ENCODE results near the genes ESX1 and PWWP3B.

DNA sequence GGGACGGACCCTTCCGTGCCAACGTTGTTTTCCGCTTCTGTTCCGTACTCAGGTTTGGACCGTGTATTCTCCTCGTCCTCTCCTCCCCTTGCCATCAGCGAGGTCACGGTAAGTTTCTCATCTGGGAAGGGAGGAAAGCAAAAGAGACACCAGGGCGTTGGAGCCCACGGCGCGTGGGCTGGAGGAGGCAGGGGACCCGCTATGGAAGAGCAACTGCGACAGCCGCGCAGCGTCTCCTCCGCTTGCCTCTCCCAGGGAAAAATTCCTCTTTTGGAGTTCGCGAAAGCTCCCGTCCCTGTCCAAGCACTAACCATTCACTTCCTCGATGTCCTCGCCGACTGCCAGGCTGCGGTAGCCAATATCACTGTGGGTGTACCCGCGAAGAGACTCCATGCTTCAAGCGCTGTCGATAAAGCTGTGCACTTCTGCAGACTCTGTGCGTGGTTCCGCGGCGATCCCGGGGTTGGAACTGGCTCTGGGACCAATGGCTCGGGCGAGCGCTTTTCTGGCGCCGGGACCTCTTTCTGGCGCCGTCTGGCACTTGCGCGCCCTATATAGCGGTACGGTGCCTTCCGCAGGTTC is at the start of gene ESX1:
ESX1 (minus strand) TSS at position 477 of the 582 bp plus-strand sequence.
- PRO-cap, result no peak

GRCh38 chrX:104662509-104663044 is 96.6 kb downstream of the IL1RAPL2 start:
- PRO-cap, result no peak

DNA sequence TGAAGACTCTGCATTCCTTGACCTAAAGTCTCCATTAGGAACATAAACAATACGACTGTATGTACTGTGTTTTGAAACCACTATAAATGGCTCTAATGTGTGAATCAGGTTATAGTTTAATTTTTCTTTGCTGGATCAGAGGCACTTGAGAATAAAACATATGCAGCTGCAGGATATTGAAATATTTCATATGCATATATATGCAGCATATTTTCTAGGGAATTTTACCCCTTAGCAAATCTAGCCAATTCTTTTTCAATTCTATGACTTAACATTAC is 187.6 kb downstream of the IL1RAPL2 start:
- PRO-cap, result no peak

GRCh38 chrX:106168014-106168576 is at the start of gene PWWP3B:
PWWP3B (plus strand) TSS chrX:106168305.
- PRO-cap, result unidirectional peak, plus-strand start at chrX:106168305

GRCh38 chrX:106901305-106902339 is 1.5 kb downstream of the RIPPLY1 start:
- PRO-cap, result no peak

- PRO-cap, result no peak
Measured at GRCh38 chrX:106966346-106967037, 33.5 kb downstream of the MORC4 start.

DNA sequence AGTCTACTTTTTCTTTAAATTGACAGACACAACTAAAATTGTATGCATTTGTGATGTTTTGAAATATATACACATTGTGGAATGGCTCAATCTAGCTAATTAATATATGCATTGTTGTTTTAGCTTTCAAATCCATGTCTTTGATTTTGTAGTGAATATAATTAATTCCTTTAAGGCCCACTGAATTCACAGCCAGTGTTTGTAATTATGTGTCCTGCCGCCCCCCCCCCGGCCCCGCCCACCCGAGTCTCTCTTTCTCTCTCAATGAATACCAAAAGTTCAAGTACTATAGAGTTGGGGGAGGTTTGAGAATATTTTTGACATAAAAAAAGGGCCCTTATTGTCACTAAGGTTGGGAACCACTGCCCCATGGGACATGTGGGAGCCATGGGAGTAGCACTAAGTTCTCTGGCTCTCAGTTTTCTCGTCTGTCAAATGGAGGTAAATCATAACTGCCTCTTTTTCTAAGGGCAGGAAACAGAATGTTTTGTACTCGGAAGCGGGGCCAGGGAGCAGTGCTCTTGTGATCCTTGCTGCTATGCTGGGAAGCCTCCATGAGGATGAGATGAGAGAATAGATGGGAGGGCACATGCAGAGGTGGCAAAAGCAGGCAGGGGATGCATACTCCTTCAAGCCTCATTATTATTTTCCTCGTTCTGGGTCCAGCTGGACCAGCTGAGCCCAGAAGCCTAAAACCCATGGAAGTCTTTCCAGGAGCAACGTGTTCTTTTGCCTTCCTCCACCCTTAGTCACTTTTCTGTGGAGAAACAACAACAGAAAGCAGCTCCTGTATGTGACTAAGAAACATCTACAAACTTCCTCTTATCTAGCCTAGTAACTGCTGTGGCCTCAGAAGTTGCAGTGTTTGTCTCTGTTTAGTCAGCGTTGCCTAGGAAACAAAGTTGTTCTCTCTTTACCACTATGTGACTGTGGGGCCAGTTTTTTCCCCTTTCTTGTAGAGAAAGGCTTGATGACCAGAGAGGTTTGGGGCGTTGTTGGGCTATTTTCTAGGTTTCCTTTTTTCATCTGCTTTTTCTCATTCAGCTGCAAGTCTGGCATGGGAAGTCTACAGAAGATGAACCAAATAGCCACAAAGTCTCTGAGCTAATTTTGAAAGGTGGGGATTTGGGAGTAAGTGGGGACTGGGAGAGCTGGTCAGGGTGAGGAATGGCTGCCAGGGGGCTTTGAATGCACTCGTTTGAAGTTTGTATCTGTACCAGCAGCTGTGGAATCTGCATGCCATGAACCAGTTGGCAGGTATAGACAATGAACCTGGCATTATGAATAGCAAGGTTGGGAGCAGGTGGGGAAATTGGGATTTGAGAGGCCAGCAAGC is 64.8 kb downstream of the TSC22D3 start:
- PRO-cap, result unidirectional peak, minus-strand start at position 751 of the sequence

- PRO-cap, result no peak
Measured at GRCh38 chrX:107927359-107928084, 54.6 kb downstream of the TEX13B start.

DNA sequence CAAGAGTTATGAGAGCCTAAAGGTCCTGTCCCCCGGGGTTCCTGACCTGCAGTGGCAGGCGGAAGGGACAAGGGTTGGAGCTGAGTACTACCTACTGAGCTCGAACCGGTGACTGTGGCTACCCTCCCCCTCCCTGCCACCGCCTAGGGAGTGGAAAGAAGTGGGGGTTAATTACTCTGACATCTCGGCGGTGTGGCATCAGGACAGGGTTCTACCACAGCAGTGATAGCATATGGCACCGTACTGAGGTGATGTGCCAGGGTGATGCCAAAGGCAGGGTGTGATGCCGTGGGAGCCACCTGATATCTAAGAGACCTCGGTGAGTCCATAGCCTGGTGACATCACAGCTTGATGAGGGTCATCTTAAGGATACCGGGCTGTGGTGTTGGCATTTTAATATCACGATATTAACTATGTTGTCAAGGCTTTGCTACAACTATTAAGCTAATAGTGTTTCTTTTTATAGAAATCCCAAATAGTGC is 401 bp downstream of the ATG4A start:
- PRO-cap, result no peak

GRCh38 chrX:109839866-109840456 is 106.9 kb upstream of the ACSL4 start:
- PRO-cap, result no peak

GRCh38 chrX:109840499-109841046 is 107.5 kb upstream of the ACSL4 start:
- PRO-cap, result no peak

DNA sequence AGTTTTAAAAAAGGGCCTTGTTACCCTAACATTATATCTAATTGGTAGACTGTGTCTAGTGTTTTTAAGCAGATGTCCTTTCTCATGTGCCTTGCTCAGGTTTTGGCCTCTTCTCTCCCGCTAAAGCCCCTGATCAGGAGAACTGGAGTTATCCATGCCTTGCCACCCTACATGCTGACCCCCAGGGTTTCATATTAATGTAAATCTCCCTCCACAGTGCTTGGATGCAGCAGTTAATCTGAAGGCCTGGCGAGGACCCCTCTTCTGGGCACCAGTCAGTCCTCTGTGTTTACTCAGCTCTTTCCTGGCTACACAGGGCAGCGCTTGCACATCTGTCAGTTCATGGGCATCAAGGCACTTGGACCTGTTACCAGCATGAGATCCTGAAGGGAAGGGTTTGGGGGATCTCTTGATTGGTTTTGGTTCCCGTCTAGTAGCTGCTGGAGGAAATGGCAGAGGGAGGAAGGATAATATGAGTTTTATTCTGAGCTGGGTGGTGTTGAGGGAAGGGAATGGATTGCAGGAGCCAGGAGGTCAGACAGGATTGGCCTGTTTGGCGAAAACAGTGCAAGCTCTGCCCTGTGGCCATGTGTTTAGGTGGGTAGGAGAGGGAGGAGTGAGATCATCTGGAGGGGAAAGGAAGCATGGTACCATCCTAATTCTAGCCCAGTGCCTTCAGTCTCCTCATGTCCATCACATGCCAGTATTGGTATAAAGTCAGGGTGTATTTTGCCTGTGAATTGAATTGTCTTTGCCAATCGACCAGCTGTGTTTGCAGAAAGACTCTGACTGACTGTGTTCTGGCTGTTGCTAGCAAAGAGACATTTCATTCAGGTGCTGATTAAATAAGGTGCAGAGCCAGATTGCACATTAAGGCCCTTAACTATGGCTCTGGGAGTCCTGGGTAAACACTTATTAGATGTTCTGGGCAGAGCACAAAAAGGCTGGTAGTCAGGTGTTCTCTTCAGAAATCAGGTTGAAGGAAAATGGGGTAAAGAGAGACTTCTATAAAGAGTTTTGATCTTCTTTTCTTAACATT is 9.9 kb downstream of the TMEM164 start:
- PRO-cap, result no peak

- PRO-cap, result no peak
Measured at GRCh38 chrX:110032402-110032906, 29.5 kb downstream of the TMEM164 start.

DNA sequence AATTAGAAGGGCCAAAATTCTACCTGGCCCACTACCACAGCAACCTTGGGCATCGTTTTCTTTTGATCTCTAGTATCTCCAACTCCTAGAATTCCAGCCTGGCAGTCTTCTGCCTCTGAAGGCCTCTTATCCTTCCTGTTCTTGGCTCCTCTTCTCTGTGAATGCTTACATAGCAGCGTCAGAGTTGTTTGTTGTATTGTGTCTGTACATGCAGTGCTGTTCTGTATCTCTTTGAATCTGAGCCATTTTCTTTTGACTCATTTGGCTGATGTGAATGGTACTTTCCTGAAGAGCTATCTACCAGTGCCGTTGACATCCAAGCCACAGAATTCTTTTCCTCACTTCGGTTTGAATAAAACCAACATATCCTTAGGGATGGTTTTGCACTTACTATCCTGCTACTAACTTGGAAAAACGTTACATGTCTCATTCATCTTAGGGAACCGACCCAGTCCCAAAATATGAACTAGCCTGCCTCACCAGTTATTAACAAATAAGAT is 79.3 kb downstream of the TMEM164 start:
- PRO-cap, result no peak

GRCh38 chrX:110156623-110157431 is 153.9 kb downstream of the TMEM164 start:
- PRO-cap, result no peak

GRCh38 chrX:110964788-110965245 is 131.2 kb upstream of the PAK3 start:
- PRO-cap, result no peak

- PRO-cap, result no peak
Measured at GRCh38 chrX:111685456-111686129, 4.6 kb downstream of the ALG13 start.

GRCh38 chrX:111809451-111809788 is 66.6 kb upstream of the TRPC5OS start:
- PRO-cap, result no peak

DNA sequence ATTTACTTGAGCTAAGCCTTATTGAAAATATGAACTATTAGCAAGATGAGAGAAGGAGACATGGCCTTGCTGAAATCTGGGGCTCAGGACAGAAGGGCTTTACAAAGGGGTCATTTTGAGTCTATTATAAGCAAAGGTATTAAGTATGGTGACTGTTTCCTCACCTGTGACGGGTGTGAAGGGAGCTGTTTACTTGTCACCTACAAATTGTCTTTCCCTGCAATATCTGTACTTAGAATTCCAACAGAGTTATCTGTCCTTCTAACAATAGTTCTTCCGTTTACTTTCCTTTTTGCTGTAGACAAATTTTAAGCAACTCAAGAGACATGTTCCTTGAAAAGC is 234.8 kb downstream of the LHFPL1 start:
- PRO-cap, result no peak

DNA sequence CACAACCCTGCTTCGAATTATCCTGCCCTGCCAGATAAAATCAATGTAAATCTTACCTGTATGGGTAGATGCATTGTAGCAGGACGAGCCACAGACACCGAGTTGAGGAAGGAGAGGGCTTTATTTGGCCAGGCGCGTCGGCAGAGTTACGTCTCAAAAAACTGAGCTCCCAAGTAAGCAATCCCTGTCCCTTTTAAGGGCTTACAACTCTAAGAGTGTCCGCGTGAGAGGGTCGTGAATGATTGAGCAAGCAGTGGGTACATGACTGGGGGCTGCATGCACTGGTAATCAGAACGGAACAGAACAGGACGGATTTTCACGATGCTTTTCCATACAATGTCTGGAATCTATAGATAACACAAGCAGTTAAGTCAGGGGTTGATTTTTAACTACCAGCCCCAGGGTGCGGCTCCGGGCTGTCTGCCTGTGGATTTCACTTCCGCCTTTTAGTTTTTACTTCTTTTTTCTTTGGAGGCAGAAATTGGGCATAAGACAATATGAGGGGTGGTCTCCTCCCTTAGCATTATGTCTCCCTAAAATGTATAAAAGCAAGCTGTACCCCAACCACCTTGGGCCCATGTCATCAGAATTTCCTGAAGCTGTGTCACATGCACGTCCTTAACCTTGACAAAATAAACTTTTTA is 524.8 kb upstream of the HTR2C start:
- PRO-cap, result no peak